H7 (cell line): ENCODE measurements around a stretch of chr9.

- RAMPAGE, long total RNA = no peak
Observed at GRCh38 chr9:133330817-133331487, 5.0 kb downstream of the SURF6 start.

DNA sequence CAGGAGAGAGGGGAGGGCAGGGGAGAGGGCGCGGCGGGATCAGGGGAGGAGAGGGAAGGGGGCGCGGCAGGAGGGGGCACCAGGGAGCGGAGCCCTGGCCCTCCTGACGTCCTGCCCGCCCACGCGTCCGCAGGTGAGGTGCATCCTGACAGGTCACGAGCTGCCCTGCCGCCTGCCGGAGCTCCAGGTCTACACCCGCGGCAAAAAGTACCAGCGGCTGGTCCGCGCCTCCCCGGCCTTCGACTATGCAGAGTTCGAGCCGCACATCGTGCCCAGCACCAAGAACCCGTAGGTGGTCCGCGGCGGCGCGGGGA, 388 bp downstream of the SURF2 start:
- RAMPAGE, long total RNA = no peak

DNA sequence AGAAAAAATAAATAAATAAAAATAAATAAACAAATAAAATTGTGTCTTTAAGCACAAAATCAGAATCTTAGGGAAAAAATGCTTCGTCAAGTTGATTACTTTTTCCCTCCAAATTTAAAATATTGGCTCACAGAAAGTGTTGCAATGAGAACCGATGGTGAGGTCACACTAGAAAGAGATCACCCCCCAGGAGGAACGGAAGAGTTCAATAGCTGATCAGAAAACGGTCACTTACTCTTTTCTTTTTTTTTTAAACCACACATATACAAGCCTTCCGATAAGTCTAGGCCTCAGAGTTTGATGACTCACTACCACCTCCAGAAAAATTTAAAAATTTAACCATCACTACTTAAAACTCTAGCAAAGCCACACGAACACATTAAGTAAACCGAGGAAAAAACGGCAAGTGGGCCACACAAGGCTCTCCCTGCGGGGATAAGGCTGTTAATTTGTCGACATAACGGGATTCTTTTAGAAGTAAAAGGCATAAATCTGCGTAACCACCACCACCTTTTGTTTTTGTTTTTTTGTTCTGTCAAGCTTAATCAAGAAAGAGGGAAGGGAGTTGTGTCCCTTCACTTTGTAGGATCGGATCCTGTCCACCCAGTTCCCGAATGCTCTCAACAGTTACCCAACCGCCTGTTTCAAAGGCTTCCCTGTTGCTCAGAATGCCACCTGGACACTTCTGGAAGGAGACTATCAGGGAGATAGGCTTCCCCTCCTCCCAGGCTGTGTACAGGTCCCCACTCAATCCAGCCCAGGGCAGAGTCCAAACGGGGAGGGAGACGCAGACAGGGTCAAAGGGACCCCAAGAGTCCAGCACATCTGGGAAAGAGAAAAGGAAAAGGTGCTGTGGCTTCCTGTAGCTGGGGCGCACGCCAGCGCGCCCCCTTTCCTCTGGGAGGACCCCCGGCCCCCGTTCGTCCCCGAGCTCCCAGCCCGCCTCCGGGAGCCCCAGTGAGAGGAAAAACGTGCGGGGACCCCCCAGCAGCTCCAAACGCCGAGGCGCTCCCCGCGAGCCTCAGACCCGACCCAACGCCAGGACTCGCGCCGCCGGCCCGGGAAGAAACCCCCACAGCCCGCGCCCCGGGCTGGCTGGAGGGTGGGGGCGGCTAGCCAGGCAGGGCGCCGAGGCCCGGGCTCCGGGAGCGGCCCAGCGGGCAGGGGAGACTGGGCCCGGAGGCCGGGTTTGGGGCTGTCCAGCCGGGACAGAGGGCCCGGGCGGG, 883 bp downstream of the SURF4 start:
- RAMPAGE, long total RNA = no peak

GRCh38 chr9:133412722-133413158, 5.1 kb downstream of the REXO4 start:
- RAMPAGE, long total RNA = no peak

DNA sequence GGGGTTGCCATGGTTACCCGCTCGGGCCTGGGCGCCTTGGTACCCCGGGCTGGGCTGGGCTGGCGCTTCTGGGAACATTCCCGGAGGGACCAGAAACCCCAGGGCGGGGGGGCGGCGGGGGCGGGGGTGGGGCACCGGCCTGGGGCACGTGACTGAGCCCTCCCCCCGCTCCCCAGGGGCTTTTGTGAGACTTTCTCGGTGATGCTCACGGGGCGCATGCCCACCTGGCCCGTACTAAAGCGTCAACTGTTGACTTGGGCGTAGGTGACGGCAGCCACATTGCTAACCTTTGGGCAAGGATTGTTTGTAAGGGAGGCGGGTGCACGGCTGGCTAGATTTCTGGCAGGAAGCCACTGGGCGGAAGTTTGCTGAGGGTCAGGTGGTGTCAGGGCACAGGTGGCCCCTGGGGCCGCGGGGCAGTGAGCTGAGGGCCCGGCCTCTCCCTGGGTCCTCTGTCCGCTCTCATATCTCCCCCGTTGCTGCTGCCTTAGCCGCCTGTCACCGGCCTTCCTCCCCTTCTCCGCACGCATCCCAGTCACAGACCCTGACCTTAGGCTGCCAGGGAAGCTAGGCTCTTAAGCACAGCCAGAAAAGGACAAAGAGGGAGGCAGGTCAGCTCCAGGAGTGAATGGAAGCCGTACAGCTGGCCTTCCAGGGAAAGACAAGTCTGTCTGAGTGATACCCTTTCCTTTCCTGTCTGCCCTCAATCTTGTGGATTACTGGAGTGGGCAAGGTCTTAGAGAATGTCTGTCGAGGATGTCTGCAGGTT, 765 bp downstream of the CACFD1 start:
- RAMPAGE, long total RNA = no peak

DNA sequence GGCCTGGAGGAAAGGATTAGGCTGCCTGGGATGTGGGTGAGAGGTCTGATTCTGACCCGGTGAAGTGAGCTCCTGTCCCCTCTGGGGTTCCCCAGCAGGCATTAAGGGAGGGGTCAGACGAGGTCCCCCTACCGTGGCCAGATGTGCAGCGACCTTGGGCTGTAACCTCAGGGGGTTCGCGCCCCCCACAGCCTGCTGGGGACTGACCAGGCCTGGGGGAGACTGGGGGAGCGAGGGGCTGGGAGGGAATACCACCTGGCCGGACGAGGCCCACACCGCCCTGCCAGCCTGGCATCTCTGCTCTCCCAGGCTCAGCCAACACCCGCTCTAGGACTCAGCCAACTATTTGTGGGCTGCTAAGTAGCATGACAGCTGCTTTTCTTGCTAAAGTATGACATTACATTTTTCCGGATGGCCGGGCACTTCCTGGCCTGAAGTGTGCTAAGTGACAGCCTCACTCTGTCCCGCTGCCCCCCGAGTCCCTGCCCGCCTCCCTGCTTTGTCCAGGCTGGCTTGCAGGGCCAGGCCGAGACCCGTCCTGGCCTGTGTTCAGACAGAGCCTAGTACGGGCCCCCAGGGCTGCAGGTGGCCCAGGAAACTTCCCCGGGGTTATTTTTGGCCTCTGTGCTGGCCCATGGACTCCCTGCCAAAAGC, 13.2 kb upstream of the SLC2A6 start:
- RAMPAGE, long total RNA = no peak

DNA sequence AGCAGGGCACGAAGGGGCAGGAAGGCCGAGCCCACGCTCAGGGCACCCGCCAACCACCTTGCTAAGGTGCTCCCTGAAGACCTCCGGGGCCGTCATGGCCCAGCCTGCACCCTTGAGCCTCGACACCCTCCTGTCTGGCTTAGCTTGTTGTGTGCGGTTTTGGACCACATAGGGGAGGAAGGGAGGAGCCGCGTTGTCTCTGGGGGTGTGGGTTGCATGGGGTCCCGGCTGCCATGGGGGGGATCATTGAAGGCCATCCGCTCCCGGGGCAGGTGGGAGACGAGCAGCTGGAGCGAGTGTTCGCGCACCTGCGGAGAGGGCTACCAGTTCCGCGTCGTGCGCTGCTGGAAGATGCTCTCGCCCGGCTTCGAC, 33.5 kb downstream of the ADAMTSL2 start:
- RAMPAGE, long total RNA = no peak

DNA sequence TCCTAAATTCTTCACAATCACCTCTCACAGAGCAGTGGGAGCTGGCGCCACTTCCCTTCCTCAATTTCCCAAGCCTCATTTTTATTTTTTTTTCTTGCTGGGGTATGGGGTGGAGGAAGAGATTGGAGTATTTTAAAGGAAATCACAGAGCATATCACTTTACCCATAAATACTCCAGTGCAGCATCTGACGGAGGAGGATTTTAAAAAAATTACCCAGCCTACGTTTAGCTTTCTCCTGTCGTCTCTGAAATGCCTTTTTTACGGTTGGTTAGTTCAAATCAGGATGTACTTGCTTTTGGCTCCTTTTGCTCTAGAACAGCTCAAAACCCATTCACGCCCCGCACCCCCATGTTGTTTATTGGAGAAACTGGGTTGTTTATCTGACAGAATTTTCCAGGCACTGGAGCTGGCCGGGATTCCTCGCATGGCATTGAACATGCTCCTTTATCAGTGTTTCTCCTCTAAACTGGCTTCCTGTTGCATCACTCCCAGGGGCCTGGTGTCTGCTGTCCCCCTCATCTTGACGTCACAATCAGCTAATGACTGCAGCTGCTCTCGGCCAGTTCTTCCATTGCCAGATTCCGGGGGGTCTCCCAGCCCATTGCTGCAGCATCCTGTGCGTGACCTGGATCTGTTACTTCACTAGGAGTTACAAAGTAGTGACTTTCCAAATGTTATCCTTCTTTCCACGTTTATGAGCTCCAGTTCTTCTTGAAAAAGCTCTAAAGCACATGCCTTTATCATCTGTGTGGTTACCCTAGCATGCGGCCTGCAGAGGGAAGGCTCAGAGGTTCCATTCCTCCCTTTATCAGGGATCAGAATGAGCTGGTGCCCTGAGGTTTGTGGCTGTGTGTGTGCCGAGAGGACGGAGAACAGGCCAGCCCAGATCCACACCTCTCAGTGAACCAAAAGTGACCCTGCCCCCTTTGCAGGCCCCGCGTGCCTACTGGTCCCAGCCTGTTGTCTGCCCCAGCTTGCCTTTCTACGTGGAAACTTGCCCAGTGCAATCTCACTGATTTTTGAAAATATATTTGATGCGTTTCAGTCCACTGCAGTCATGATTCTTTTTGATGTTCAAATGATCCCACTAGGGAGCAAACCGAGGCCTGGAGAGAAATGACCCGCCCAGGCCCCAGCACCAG, 27.5 kb downstream of the FAM163B start:
- RAMPAGE, long total RNA = no peak

DNA sequence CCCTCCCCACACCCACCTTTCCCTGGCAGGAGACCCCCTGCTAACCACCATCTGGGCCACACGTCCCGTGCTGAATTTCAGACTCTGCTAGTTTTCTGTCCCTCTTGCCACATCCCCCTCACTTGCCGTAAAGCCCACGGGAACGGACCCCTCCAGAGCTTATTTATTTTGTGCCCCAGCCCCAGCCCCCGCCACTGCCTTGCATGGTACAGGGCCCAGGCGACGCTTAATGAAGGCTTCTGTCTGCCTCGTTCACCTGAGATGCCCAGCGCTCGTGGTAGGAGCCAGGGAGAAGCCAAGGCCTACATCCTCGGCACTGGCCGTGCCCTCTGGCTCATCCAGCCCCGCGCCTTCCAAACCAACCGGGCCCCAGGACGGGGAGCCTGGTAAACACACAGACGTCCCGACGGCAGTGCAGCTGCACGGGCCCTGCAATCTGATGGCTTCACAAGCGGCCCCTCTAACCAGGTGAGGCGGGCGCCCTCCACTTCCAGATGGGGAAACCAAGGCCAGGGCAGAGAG, 23.8 kb downstream of the FAM163B start:
- RAMPAGE, long total RNA = no peak

GRCh38 chr9:133585906-133586418, 23.2 kb downstream of the FAM163B start:
- RAMPAGE, long total RNA = no peak

- RAMPAGE, long total RNA = no peak
Observed at GRCh38 chr9:133742737-133743297, 4.7 kb upstream of the SARDH start.

DNA sequence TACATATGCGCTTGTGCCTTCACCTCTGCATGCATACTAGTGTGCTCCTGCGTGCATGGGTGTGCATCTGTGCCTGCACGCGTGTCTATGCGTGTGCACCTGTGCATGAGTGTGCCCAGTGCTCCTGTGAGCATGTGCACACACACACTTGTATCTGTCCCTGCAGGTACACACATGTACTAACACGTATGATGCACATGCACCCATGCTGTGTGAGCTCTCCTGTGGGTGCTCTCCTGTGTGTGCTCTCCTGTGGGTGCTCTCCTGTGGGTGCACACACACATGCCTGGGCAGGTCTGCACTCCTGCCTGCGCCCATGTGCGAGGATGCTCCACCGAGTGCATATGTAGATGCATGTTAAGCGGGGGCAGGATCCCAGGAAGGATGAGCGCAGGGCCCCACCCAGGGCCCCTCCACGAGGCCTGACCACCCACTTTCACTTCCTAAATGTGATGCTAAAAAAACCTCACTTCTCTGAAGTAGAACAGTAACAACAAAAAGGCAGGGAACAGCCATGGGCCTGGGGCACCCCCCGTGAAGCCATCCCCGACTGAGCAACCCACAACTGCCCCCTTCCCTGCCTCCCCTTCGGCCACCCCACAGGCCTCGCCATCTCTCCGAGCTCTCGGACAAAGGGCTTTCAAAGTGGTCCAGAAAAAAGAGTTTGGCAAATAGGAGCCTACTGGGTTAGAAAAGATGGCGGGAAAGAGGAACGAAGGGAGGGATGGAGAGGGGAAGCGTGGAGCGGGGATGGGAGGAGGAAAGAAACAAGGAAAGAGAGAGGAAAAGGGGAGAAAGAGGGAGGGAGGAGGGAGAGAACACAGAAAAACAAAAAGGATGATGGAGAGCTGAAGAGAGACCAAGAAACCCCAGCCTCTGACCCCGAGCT, 48.2 kb upstream of the SARDH start:
- RAMPAGE, long total RNA = no peak

DNA sequence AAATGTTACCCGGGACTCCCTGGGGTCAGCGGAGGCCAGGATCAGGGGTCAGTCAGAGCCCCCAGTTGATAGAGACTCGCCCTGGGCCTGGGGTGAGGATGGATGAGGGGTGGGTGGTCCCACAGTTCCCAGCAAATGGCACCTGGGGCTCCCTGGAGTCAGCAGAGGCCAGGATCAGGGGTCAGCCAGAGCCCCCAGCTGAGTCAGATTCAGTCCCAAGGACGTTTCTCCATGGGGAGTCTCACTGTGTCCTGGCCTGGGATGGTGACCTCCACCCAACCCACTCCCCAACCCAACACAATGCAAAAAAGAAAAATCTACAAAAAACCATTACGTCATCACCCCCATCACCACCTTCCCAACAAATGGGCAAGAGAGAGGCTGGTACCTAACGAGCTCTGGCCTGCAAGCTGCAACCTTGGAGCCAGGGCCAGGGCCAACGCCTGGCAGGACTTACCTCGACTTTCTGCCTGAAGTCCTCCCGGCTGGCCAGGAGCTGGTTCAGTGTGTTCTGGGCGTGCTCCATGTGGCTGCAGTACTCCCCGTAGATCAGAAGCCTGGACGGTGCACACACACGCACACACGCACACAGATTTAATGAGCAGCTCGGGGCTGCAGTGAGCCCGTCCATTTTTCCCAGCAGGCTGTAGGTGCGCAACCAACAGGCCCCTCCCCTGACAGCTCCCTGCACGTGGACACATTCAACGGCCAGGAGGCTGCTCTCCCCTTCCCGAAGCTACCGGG, 59.3 kb upstream of the SARDH start:
- RAMPAGE, long total RNA = no peak

DNA sequence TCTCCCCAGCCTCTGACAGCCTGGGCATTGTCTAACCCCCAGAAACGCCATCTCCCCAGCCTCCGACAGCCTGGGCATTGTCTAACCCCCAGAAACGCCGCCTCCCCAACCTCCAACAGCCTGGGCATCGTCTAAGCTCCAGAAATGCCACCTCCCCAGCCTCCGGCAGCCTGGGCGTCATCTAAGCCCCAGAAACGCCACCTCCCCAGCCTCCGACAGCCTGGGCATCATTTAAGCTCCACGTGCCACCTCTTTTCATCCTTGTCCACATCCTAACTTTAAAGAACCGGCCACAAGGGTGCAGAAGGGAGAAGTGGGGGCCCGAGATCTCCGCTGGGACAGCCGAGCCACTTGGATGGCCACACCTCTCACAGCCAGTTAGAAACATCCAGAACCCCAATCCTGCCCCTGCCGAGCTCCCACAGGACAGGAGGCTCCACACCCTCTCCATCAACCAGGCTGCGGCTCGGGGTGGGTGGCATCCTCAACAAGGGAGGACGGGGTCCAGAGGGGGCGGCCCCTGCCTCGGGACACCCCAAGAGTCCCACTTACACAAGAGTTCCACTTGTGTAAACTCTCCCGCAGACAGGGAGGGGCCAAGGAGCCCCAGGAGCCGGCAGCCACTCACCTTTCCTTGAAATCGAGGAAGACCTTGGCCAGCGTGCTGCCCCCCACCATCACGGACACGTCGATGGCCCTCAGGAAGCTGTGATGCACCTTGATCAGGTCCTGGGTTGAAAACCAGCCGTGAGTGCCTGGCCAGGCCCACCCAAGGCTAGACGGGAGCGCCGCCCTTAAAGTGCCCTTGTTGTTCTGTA, 67.5 kb upstream of the SARDH start:
- RAMPAGE, long total RNA = no peak

DNA sequence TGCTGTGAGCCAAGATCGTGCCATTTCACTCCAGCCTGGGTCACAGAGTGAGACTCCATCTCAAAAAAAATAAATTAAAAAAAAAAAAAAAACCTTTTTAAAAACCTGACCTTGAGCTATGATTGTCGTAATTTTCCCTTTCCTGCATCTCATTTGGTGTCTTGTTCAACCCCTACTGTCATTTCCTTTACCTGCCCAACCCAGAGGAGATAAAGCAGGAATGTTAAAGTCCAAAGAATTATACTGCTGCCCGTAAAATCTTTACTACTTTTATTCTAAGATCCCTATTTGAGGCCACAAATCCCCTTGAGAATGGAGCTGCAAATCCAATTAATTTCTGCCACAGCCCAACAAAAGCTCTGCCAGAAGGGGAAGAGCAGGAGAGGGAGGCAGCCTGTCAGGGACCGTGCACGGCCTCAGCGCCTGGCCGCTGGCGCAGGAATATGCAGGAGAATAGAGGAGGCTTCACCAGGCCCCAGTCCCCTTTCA, 99.5 kb upstream of the SARDH start:
- RAMPAGE, long total RNA = no peak

GRCh38 chr9:134041553-134042005, 16.3 kb downstream of the BRD3OS start:
- RAMPAGE, long total RNA = no peak

- RAMPAGE, long total RNA = no peak
Observed at GRCh38 chr9:134136662-134136916, 707 bp downstream of the WDR5 start.

DNA sequence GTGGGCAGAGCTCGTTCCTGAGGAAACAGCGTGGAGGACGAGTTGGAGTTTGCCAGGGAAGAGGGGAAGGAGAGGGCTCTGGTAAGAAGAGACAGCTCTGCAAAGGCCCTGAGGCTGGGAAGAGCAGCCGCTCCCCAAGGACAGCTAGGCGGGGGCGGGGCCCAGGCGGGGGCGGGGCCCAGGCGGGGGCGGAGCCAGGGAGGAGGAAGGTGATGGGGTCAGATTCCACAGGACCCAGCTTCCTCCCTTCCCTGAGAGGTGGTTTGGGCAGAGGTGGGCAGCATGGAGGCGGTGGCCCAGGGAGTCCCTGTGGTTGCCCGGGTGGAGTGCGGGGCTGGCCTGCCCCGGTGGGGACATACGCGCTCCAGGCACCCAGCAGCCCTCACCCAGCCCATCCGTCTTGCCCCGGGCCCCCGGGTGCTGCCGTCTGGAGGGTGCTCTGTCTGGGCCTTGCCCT, 39.3 kb downstream of the WDR5 start:
- RAMPAGE, long total RNA = no peak

- RAMPAGE, long total RNA = no peak
Observed at GRCh38 chr9:134175908-134176644, 40.2 kb downstream of the WDR5 start.

- RAMPAGE, long total RNA = no peak
Observed at GRCh38 chr9:134181800-134182061, 45.8 kb downstream of the WDR5 start.